SK-N-MC (cell line): ENCODE measurements around a stretch of chr5.

DNA sequence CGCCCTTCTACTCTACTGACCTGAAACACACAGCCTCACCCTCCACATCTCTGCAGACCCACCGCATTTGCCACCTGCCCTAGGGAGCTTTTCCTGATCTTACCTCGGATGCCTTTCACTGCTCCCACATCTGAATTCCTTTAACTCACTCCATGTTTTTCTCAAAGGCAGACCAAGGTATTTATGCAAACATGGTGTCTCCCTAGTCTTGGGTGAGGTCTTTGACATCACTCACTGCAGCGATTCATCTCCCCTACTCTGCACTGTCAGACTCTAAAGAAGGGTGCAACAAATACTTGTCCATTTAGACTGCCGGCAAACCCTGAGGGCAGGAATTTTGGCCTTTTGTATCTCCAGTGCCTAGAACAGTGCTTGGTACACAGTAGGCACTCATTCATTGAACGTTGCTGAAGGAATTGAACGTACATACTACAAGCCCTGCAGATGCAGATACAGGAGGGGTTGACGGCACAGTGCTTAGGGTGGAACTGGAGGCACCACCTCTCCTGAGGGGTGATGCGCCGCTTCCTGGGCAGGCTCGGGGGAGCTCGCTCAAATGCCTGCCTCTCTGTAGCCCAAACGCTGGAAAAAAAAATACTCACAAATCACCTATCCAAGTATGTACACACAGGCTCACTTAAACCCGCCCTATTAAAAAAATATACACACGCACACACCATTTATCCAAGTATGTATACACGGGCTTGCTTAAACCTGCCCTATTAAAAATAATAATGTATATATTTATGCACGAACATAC, 701 bp upstream of the COMMD10 start:
- RRBS = no CpG with 5 or more reads among the region's 17 CpGs

GRCh38 chr5:116348326-116349022, 226.1 kb downstream of the SEMA6A start:
- RRBS = no CpG with 5 or more reads among the region's 6 CpGs

DNA sequence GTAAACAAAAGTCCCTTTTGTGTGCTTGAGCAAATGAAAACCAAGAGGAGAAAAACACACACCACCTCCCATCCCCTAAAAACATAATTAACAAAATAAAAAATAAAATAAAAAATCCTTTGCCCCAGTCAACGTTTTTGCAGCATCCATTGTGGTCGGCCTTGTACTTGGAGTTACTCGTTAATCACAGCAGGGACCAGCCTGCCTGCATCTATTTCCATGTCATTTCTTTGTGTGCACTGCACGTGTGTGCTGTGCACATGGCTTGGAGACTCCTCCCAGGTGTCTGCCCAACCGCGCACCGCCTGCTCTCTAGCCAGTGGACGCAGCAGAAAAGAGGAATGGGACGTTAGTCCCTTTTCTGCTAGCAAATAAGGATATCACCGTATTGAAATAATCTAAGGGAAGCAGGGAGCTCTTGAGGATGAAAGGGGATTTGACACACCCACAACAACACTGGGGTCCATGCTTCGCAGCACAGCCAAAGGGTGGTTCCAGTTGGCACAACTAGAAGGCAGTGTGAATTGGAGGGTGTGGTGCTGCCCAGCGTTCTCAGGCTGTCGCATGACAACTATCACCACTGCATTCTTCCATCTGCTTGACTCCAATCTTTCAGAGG, 129.9 kb downstream of the SEMA6A start:
- RRBS = no CpG with 5 or more reads among the region's 13 CpGs

GRCh38 chr5:116509526-116510494, 64.8 kb downstream of the SEMA6A start:
- RRBS = no CpG with 5 or more reads among the region's 7 CpGs

GRCh38 chr5:116558876-116559772, 15.5 kb downstream of the SEMA6A start:
- RRBS = no CpG with 5 or more reads among the region's 21 CpGs

GRCh38 chr5:116572295-116572687, 2.3 kb downstream of the SEMA6A start:
- RRBS = 44% methylated on average over 4 of the region's 20 CpGs

DNA sequence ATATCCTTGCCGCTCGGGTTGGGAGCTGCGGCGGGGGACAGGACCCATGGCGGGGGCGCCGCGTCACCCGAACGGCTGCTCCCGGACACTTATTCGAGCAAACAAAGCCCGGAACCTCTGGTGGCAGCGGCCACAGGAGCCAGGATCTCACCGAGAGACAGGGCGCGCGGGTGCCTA, 1.3 kb downstream of the SEMA6A start:
- RRBS = no CpG with 5 or more reads among the region's 18 CpGs

DNA sequence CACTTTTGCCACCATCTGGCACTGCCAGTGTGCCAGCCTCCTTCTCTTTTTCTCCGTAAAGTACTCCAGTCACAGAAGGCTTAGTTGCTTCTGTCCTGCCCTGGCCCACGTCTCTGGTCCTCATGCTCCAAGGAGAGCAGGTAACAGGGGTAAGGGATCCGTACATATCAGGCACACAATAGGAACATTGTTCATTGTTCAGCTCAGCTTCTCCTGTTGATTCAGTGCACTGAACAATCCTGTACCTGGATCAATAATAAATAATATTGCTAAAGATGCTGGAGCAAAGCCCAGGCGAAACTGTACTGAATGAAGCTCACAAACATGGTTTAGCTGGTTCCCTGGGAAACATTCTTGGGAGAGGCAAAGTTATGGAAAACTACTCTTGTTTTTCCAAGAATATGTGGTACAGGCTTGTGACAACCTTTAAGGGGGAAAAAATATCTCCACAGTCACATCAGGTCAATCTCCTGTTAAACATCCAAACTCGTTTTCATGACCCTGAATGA, 102.1 kb upstream of the SEMA6A start:
- RRBS = no CpG with 5 or more reads among the region's 5 CpGs

DNA sequence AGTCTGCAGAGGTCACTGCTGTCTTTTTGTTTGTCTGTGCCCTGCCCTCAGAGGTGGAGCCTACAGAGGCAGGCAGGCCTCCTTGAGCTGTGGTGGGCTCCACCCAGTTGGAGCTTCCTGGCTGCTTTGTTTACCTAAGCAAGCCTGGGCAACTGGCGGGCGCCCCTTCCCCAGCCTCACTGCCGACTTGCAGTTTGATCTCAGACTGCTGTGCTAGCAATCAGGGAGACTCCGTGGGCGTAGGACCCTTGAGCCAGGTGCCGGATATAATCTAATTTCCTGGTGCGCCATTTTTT, 769.0 kb upstream of the SEMA6A start:
- RRBS = no CpG with 5 or more reads among the region's 7 CpGs

DNA sequence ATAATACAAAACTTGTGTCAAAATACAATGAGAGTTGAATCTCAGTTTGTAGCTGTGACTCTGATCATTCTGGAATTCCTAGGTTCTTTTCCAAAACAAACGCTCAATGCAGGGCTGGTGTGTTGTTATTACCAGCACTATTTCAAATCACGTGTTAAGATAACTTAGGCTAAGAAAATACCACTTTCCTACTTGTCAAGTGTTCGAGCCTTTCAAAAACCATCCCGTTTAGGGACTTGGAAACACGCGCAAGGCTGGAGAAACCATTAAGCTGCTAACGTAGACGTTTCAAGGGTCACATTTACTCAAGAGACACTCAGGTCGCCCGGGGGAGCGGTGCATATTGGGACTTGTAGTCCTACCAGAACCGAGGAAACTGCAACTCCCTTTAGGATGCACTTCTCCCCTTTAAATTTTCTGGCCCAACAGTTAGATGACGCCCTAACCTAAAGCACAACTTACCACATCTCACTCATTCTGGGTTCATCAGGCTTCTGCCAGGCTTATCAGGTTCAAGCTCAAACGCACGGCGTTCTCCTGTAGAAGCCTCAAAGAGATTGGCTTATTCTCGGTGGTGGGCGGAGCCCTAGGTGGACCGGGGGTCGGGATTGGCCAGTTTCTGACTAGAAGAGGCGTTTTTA, 423 bp upstream of the DMXL1 start:
- RRBS = no CpG with 5 or more reads among the region's 21 CpGs

- RRBS = under 1% methylated on average over 8 of the region's 24 CpGs
Observed at GRCh38 chr5:119071539-119072007, 686 bp downstream of the DMXL1 start.

- RRBS = no CpG with 5 or more reads among the region's 4 CpGs
Observed at GRCh38 chr5:119238771-119239108, 117.1 kb upstream of the TNFAIP8 start.

DNA sequence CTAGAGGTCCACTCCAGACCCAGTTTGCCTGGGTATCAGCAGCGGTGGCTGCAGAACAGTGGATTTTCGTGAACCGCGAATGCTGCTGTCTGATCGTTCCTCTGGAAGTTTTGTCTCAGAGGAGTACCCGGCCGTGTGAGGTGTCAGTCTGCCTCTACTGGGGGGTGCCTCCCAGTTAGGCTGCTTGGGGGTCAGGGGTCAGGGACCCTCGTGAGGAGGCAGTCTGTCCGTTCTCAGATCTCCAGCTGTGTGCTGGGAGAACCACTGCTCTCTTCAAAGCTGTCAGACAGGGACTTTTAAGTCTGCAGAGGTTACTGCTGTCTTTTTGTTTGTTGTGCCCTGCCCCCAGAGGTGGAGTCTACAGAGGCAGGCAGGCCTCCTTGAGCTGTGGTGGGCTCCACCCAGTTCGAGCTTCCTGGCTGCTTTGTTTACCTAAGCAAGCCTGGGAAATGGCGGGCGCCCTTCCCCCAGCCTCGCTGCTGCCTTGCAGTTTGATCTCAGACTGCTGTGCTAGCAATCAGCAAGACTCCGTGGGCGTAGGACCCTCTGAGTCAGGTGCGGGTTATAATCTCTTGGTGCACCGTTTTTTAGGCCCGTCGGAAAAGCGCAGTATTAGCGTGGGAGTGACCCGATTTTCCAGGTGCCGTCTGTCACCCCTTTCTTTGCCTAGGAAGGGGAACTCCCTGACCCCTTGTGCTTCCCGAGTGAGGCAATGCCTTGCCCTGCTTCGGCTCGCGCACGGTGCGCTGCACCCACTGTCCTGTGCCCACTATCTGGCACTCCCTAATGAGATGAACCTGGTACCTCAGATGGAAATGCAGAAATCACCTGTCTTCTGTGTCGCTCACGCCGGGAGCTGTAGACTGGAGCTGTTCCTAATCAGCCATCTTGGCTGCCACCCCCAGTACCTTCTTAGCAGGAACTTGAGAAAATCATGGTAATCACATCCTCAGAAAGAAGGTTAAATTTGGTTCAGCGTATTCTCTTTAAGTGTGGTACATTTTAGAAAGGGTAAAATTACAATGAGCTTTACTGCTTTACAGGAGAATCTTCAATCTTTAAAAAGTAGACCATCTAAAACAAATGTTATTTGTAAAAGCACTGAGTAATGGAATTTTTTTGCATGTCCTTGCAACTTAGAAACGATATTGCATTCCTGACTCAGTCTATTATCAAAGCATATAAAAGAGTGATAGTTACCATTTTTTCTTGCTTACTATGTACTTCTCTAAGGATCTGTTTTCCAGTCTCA, 56.0 kb upstream of the TNFAIP8 start:
- RRBS = no CpG with 5 or more reads among the region's 34 CpGs

GRCh38 chr5:119358156-119358449, 2.3 kb downstream of the TNFAIP8 start:
- RRBS = no CpG with 5 or more reads among the region's 2 CpGs

GRCh38 chr5:119511328-119511877, 59.1 kb downstream of the HSD17B4 start:
- RRBS = no CpG with 5 or more reads among the region's 3 CpGs

DNA sequence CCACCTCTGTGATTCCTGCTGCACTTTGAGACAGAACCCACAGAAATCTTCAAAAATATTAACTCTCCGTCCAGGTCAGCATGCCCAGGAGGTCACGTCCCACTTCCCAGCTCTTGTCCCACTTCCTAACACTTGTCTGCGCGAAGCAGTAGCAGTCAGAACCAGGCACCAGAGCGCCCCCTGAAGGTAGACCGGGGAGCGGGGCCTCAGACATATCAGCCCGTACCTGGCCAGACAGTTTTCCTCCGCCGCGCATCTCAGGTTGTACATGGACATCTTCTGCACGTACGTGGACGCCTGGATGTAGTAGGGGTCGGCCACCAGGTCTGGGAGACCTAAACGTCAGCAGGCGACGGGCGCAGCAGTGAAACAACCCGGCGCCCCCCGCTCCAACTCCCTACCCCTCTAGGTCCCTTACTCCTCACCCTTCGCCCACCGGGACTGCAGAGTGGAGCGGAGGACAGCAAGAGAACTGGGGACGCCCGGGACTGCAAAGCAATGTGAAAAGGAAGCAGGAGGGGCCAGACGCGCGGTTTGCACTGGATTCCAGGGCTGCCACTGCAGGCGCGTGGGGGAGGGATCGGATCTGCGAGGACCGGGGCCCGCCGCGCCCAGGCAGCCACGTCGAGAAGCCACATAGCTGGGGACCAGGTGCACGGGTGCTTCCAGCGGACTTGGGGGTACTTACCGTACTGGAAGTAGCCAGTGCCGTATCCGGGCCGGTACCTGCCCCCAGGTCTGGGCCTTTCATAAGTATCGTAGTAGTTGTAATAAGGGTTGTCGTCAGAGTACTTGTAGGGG, 1.2 kb downstream of the LOX start:
- RRBS = 2% methylated on average over 13 of the region's 48 CpGs

DNA sequence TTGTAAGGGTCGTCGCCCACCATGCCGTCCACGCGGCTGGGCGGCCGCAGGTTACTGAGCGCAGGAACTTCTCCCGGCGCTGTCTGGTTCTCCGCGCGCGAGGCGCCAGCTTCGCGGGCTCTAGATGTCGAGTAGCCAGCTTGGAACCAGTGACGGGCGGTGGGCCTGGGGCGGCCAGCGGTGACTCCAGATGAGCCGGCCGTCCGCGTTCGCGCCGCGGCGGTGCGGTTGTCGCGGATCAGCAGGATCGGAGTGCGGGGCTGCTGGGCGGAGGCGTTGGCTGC, 649 bp downstream of the LOX start:
- RRBS = 0% methylated on average over 12 of the region's 38 CpGs

DNA sequence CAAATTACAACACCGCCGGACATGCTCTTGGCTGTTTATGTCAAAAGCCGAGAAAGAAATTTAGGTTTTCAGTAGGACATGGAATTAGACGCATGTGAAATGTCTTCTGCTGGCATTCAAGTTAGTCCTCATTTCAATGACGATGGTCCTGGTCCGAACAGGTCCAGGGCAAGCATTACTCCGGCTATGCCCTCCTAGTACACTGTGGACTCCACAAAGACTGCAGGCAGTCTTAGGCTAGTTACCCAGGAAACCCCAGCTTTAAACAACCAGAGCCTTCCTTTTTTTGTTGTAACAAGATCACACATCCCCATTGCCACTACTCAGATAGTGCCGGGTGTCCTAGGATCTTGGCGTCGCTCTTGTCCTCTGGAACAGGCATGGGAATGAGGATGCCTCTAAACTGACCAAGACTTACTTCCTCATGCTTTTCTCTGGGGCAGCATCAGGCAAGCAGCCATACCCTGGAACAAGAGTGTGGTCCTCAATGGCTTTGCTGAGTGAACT, 1.5 kb upstream of the SNCAIP start:
- RRBS = no CpG with 5 or more reads among the region's 10 CpGs

DNA sequence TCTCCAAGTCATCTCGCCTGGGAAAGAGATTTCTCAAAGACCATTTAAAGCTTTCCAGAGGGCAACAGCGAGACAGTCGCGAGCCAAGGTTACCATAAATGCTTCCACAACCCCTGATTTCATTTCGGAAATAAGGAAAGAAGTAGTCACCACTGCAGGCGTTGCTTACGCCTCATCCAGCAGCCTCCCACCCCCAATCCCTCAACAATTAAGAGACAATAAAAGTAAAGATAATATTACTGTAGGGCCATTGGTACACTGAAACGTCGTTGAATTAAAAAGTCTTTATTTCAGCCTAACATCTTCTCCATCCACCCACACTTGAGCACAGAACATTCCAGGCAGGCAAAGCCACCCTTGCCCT, 1.0 kb upstream of the SNCAIP start:
- RRBS = no CpG with 5 or more reads among the region's 9 CpGs

- RRBS = no CpG with 5 or more reads among the region's 8 CpGs
Observed at GRCh38 chr5:122415284-122415987, 103.4 kb downstream of the SNCAIP start.